Measurements from ENCODE around the genes ALG2, INVS, TMEFF1 and PLPPR1.

- PRO-cap, 2 experiments: no peak in any of the 2 experiments
- RAMPAGE, long total RNA, 4 experiments: no peak in any of the 4 experiments
Measured at GRCh38 chr9:99147133-99148140, 42.5 kb downstream of the TGFBR1 start.

DNA sequence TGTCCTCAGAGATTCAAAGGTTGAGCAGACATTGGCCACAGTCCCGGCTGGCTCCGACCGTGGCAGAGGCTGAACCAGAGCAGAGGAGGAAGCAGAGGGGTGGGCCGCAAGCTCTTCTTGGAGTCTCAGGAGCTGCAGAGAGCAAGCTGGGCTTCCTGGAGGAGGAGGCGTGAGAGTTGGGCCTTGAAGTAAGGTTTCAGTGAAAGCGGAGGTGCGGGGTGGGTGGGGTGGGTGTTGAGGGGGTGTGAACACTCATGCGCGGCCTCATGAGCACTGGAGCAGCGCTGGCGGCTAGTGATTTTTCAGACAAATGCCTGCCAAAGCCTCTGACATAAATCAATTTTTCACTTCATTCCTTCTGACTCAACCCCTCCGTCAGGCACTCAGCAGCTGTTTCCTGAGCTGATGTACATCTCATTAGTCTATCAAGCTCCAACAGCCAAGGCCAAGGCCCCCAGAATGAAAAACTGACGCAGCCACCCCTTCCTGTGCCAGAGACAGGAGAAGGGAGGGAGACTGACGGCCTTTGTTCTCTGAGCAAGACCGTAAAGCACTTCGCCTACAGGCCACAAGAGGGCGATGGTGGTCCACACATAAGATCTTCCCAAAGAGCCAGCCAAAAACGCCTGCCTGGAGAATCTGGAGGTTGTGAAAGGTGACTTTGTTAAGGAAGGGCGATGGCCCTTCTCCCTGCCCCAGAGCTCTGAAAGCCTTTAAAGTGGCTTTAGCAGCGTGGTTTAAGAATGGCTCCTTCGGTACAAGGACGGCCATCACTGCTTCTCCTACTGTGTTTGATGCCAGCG, 37.3 kb downstream of the ALG2 start:
- PRO-cap, 2 experiments: no peak in any of the 2 experiments
- RAMPAGE, long total RNA, 4 experiments: no peak in any of the 4 experiments

DNA sequence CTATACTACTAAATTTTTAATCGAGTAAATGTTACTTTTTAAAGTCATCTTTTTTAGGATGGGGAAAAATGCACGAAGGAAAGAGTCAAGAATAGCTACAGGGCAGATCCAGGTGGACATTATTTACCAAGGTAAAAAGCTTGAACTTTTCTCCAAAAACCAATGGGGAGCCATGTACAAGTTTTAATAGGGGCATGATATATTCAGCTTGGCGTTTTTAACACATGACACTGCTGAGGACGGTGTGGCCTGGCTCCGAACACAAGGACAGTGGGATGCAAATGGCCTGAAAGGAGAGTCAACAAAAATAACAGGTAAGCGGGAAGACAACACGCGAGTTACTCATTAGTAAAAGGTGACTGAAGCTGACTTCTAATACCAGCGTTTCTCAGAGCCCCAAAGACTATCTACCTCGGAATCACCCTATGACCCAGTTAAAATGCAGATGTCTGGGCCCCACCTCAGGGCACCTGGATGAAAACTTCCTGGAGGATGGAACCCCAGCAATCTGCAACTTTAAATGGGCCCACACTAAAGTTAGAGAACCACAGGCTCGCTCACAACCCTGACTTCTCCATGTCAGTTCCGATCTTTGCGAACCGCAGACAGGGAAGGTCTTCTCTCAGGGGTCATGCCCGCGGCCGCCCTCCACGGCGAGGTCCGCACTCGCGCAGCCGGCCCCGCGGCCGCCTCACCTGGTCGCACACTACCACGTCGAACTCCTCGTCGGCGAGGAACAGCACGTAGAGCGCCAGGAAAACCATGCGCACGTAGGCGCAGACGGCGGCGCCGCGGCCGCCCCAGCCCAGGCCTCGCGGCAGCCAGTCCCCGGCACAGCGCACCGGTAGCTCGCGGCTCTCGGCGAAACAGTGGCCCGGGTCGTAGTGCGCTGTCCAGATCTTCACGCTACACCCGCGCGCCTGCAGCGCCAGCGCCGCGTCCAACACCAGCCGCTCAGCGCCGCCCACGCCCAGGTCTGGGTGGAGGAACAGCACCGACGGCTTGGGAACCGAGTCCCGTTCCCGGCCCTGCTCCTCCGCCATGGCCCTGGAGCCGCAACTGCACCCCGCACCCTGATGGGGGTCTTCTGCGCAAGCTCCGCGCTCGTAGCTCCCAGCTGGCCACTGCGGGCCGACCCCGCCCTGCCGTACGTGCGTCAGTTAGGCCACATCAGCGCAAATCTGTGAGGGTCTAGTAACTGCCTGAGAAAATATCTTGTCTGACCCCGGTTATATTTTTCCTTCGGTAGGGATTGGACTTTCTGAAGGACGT, at the start of gene ALG2:
ALG2 (minus strand) TSS at position 1,091 of the 1,272 bp plus-strand sequence.
- PRO-cap, 2 experiments: peak in 2 of 2 experiments; most common plus-strand start position 779 of the sequence (in 1); most common minus-strand start position 703 of the sequence (in 1)
- RAMPAGE, long total RNA, 4 experiments: start-site peak on the minus strand in 1 of 4 experiments, centred at position 1,063 of the sequence, 15 reads per replicate

DNA sequence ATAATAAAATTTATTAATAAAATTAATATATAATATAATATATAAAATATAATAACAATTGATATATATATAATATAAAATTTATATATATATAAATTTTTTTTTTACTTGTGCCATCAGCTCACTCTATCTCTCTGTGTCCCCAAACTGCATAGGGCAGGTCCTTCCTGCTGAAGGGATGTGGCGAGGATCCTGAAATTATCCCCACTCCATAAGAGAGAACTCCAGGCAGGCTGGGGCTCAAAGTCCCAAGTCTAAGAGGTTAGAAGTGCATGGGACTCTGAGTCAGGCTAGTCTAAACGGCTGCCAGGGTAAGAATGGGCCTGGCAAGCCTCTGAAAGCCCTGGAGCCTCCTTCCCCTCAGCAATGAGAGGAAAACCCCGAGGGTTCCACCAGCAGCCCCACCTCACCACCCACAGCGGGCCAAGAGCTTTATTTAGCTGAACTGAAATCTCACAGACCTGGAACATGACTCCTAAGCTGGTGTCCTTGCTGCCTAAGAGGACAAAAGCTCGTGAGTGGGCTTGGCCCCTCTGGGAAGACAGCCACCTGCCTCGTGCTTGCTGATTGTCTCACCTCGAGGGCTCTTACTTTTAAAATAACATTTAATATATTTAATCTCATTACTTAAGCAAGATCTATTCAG, 135.5 kb downstream of the SEC61B start:
- PRO-cap, 2 experiments: no peak in any of the 2 experiments
- RAMPAGE, long total RNA, 4 experiments: no peak in any of the 4 experiments

- PRO-cap, 2 experiments: no peak in any of the 2 experiments
- RAMPAGE, long total RNA, 4 experiments: no peak in any of the 4 experiments
Measured at GRCh38 chr9:99818282-99818801, 3.3 kb upstream of the NR4A3 start.

DNA sequence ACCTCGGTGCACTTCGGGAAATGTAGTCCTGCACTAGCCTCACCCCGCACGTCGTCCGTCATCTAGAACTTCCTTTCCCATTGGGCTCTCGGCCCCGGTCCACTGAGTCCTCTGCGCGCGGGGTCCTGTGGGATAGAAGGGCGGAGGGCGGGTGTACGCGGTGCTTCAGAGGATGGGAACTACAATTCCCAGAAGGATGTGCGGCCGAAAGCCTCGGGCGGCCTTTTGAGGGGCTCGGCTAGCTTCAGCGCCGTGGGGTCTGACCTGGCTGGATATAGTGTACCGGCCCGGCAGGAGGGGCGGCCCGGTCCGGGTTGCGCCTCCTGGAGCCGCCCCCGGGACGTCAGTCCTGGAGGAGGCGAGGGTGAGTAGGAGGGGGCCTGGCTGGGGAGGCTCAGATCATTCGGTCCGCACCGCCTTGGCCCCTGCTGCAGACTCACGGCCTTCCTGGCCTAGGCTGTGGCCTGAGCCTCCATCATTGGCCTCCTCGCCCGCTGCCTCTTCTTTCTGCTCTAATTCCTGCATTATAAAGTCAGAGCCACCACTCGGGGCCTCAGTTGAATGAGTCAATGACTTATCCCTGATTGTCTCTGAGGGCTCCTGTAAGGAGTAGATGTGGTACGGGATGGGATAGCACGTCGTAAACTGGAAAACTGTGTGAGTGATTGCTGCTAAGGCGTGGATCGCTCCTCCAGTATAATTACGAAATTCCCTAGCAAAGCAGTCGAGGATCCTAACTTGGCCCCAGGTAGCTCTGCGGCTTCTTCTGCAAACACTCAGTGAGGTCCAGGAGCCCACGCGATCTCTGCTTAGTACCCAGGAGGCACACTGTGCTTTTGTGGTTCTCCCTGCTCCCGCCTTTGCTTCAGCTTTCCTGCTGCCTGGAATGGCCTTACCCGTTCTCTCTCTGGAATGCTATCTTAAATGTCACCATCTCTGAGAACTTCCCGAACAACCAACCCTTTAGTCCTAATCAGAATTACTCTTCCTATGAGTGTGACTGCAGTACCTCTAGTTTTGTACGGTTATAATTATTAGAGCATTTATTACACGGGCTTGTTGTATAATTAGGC, at the start of gene INVS:
INVS (plus strand) TSS at position 191 of the 1,073 bp plus-strand sequence.
- PRO-cap, 2 experiments: peak in 2 of 2 experiments; most common plus-strand start position 191 of the sequence (in 2)
- RAMPAGE, long total RNA, 4 experiments: start-site peak on the plus strand in 3 of 4 experiments, centred at positions 219 to 229 of the sequence, 72 to 339 reads per replicate

DNA sequence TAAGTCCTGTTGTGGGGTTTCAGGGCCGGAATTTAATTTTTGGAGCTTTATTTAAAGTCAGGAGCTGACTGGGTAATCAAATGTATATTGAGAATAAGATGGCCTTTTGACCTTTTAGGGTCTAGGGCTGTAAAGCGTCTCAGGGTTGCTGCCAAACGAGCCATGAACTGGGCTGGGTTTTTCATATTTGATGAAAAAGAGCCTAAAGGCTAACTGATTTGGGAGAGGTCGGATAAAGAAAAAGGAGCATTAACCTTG, 45.2 kb downstream of the INVS start:
- PRO-cap, 2 experiments: no peak in any of the 2 experiments
- RAMPAGE, long total RNA, 4 experiments: no peak in any of the 4 experiments

GRCh38 chr9:100296756-100297615, 55.8 kb downstream of the TEX10 start:
- PRO-cap, 2 experiments: no peak in any of the 2 experiments
- RAMPAGE, long total RNA, 4 experiments: no peak in any of the 4 experiments

DNA sequence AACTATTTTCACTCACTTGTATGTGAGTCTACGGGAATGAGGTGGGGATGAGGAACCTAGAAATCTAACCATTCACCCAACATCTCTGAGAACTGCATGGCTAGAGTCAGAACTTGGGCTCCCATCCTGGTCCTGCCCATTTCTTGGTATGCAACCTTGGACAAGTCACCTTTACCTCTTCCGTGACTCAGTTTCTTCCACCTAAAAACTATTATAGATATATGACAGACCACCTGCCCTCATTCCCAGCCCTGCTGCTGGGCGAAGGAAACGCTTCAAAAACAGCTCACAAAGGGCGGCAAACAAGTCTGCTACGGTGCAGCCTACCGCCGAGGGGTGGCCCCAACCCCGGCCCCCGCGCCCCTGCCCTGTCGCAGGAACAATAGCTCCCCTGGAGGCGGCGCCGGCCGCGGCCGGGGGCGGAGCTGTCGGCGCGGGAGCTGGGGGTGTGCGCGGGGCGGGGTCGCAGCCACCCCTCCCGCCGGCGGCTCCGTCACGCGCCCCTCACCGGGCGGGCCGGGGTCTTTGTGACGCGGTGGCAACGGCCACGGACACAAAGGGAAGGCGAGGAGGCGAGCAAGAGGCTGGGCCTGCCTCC, at the start of gene TMEFF1:
TMEFF1 (plus strand) TSS at position 522 of the 598 bp plus-strand sequence.
- PRO-cap, 2 experiments: peak in 1 of 2 experiments; most common plus-strand start position 556 of the sequence (in 1)
- RAMPAGE, long total RNA, 4 experiments: no peak in any of the 4 experiments

GRCh38 chr9:100474654-100475348, 1.9 kb downstream of the TMEFF1 start:
- PRO-cap, 2 experiments: no peak in any of the 2 experiments
- RAMPAGE, long total RNA, 4 experiments: no peak in any of the 4 experiments

DNA sequence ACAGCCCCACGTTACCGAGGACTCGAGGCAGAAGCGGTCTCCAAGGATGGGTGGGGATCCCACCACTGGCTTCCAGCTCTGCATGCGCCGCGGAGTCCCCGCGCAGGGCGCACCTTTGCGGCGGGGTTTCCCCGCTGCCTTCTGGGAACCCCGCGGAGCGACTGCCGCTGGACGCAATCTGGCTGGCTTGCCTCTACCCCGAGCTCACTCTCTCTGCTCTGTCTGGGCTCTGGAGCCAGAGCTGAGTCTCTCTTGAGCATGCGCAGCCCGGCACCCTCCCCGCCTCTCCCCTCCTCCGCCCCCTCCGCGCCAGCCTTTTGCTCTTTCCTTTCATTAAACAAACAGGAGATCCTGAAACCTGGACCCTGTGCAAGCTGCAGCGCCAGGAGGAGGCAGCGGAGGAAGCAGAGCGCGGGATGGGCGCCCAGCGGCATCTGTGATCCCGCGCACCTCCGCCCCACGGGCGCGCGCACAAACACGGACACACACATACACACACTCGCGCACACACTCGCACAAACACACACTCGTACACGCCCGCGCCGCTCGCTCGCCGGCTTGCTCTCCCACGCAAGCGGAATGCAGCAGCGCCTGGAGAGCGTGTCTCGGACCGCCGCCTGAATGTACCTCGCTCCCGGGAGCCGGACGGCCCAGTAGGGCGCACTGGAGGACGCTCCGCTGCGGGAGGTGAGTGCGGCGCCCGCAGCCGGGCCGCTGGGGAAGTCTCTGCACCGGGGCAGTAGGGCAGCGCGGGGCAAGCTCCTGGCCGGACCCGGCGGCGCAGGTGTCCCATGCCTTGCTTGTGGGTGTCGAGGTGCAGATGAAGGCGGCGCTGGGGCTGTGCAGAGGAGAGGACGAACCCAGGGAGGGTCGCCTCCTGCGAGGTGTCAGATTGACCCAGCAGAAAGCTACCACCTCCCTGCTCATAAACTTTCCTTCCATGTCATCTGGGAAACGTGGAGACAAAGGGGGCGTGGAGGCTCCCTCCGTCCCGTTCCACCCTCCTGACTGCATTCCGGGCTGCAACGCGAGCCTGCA, at the start of gene PLPPR1:
PLPPR1 (plus strand) TSS at position 312 of the 1,038 bp plus-strand sequence.
- PRO-cap, 2 experiments: peak in 1 of 2 experiments; most common minus-strand start position 215 of the sequence (in 1)
- RAMPAGE, long total RNA, 4 experiments: start-site peak on the plus strand in 2 of 4 experiments, centred at positions 359 to 364 of the sequence, 6 to 29 reads per replicate

GRCh38 chr9:101375291-101376128, 9.3 kb downstream of the BAAT start:
- PRO-cap, 2 experiments: no peak in any of the 2 experiments
- RAMPAGE, long total RNA, 4 experiments: no peak in any of the 4 experiments

DNA sequence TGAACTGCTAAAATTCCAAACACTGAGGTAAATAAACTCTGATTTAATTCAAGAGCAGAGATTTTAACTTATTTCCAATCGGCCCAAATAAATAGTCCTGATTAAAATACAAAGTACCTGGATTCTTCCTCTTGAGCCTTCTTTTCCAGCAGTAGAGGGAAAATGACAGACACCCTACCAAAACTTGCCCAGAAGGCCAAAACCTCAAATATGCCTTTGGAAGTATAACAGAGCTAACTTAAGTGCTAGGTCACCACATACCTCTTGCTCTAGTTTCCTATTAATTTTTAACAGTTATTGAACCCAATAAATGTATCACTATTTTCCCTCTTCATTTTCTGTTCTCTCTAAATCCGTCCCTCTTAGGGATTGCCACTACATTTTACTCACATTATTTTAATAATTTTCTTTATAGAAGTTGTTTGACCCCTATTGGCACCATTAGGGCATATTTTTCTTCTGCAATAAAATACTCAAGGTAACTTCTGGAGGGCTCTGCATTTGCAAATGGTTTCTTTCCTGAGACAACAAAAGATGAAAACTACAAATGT, 1.4 kb downstream of the BAAT start:
- PRO-cap, 2 experiments: no peak in any of the 2 experiments
- RAMPAGE, long total RNA, 4 experiments: no peak in any of the 4 experiments

DNA sequence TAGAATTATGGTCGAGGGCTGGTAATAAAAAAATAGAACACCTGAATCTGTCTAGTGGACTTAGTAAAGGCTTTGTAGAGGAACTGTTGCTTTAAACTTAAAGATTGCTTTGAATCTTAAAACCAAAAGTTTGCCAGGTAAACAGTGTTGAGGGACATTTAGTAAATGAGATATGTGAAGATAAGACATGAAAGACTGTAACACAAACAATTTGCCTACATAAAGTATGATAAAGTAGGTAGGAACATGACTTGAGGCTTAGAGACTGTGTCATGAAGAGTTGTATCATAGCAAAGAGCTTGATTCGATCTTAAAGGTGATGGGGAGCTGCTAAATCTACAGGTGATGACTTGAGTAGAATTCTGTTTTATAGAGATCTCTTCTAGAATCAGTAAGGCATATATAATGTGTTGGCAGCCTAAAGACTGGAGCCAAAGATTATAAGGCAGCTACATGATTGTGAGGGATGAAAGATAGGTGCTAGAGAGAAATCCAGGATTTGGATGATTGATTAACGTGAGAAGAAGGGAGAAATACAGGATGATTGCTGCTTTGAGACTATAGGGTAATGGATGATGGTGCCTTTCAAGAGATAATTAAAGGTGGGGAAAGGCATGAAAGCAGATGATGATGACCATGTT, 6.3 kb downstream of the ZNF189 start:
- PRO-cap, 2 experiments: no peak in any of the 2 experiments
- RAMPAGE, long total RNA, 4 experiments: no peak in any of the 4 experiments

GRCh38 chr9:101408747-101409159, 10.1 kb downstream of the ZNF189 start:
- PRO-cap, 2 experiments: no peak in any of the 2 experiments
- RAMPAGE, long total RNA, 4 experiments: no peak in any of the 4 experiments

GRCh38 chr9:101427839-101428228, 7.7 kb downstream of the ALDOB start:
- PRO-cap, 2 experiments: no peak in any of the 2 experiments
- RAMPAGE, long total RNA, 4 experiments: no peak in any of the 4 experiments

DNA sequence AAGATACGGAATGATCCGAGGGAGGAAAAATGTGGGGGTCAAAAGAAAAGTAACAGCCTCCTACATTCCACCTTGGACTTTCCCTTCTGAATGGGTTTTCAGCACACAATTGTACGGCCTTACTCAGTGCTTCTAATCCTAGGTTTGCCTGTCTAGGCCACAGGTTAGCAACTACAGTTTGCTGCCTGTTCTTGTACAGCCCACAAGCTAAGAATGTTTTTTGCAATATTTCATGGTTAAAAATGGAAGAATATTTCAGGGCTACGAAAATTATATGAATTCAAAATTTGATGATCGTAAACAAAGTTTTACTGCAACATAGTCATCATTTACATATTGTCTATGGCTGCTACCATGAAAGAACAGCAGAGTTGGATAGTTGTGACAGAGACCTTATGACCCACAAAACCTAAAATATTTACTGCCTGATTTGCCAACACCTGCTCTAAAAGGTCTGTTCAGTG, 599 bp upstream of the PGAP4 start:
- PRO-cap, 2 experiments: no peak in any of the 2 experiments
- RAMPAGE, long total RNA, 4 experiments: no peak in any of the 4 experiments

DNA sequence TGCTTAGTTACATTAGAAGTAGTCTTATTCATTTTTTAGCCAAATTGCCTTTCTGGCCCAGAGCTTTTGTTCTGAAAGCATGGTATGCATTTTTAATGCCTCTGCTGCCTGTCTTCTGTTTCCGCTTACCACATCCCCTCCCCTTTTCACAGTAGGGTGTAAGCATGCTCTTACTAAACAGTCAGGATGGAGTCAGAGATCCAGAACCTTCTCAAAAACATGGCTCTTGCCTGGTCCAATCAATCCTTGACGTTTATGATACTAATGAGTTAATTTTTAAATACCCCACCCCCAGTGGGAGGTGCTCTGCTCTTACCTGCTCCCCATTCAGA, 22.4 kb downstream of the PPP3R2 start:
- PRO-cap, 2 experiments: no peak in any of the 2 experiments
- RAMPAGE, long total RNA, 4 experiments: no peak in any of the 4 experiments

GRCh38 chr9:103189185-103189404, 194.0 kb downstream of the CYLC2 start:
- PRO-cap, 2 experiments: no peak in any of the 2 experiments
- RAMPAGE, long total RNA, 4 experiments: no peak in any of the 4 experiments

- PRO-cap, 2 experiments: no peak in any of the 2 experiments
- RAMPAGE, long total RNA, 4 experiments: no peak in any of the 4 experiments
Measured at GRCh38 chr9:104775091-104775825, 11.3 kb downstream of the NIPSNAP3B start.